Measurements from ENCODE around the genes PPM1K and MMRN1.

DNA sequence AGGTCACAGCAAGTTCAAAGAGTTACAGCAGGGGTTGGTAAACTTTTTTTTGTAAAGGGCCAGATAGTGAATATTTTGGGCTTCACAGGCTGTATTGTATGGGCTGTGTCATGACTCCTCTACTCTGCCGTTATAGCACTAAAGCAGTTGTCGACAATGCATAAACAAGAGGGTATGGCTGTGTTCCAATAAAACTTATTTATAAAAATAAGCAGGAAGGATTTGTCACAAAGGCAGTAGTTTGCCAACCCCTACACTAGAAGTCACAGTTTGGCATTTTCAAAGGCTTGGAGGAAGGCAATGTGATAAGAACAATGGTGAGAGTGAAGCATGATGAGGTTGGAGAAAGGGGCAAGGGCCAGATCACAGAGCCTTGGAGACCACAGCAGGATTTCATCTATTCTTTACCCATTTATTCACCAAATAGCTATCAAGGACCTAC, 59.2 kb downstream of the PPM1K start:
- PRO-cap: no peak

DNA sequence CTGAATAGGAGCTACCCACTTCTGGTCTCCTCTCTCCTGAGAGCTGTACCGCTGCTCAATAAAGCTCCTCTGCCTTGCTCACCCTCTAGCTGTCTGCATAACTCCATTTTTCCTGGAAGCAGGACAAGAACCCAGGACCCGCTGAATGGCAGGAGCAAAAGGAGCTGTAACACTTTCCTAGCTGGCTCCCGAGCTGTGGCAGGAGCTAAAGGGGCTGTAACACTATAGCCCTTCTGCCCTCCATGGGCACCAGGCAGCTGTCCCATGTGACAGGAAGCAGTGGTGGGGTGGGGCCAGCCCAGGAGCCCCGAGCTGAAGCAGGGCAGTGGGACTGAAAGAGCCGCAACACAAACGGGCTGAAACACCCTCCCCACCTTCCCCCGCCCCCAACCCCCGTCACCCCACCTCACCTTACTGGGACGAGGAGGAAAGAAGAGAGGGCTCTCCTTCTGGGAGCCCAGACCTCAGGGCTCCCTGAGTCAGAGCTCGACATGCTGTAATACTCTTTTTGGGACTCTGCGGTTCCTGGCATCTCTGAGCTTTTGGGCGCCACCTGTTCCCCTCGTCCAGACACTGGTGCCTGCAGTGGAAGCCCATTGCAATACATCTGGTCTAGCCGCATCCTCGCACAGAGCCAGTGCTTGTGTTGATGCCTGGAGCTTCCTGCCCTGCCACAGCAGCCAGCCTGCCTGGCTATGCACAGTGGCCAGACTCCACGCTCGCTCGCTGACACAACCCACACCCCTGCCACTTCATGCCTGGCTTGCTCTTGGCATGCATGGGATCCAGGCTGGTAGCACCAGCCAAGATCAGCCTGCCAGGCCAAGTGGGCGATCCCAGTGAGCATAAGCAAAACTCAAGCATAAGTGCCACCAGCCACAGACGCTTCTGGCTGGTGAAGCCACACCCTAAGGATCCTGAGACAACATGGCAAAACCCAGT, 39.3 kb downstream of the PPM1K start:
- PRO-cap: no peak

DNA sequence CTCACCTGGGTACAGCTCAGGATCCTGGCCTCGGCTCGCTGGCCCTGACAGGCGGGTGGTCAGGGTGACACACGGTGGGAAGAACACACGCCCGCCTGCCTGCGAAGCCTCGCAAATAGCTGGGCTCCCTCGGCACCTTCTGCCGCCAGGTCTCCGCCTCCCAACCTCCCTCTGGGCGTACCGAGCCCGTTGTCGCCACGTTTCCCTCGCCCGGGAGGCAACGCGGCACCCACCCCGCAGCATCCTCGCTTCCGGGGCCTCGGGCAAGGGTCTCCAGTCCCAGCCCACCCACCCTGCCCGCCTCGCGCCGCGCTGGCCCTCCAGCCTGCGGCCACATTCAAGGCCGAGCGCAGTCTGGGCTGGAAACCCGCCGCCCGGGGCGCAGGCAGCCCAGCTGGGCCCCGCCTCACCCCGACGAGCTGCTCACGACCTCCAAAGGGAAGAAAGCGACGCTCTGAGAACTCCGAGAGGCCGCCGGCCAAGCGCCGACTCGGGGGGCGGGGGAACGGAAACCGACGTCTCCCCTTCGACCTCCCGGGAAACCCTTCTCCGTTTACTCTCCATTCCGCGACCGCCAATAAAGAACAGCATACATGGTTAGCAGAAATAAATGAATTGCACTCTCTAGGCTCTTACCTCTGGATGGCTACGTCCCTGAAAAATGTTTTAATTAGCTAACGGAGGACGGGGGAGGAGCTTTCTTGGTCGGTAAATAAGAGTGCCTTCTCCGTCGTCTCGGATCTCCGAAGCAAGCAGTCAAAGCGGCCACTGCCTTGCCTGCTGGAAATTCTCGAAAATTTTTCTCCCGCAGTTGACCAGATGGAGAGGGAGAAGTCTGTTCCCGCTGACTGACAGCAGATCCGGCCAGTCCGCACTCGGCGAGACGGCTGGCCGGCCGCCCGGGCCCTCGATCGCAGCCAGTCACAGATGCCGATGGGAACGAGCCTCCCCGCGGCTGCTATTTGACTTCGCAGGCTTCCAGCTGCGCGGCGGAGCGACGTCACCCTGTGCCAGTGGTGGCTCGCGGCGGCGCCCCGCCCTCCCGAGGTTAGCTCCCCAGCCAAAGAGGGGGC, at the start of gene PPM1K:
Gene PPM1K (minus strand): TSS at position 792 of the 1,073 bp plus-strand sequence.
- PRO-cap: bidirectional peak, plus-strand start at position 198 of the sequence, minus-strand start at position 173 of the sequence; bidirectional peak, plus-strand start at position 488 of the sequence, minus-strand start at position 492 of the sequence; bidirectional peak, plus-strand start at position 740 of the sequence, minus-strand start at position 792 of the sequence; bidirectional peak, plus-strand start outside the sequence, minus-strand start at position 935 of the sequence

- PRO-cap: no peak
Observed at GRCh38 chr4:88285056-88285752, 843 bp upstream of the PPM1K start.

- PRO-cap: no peak
Observed at GRCh38 chr4:88370371-88370799, 8.3 kb upstream of the HERC6 start.

GRCh38 chr4:88605614-88606413, 13.5 kb downstream of the HERC3 start:
- PRO-cap: no peak

GRCh38 chr4:88727542-88728289, 30.1 kb upstream of the NAP1L5 start:
- PRO-cap: no peak

DNA sequence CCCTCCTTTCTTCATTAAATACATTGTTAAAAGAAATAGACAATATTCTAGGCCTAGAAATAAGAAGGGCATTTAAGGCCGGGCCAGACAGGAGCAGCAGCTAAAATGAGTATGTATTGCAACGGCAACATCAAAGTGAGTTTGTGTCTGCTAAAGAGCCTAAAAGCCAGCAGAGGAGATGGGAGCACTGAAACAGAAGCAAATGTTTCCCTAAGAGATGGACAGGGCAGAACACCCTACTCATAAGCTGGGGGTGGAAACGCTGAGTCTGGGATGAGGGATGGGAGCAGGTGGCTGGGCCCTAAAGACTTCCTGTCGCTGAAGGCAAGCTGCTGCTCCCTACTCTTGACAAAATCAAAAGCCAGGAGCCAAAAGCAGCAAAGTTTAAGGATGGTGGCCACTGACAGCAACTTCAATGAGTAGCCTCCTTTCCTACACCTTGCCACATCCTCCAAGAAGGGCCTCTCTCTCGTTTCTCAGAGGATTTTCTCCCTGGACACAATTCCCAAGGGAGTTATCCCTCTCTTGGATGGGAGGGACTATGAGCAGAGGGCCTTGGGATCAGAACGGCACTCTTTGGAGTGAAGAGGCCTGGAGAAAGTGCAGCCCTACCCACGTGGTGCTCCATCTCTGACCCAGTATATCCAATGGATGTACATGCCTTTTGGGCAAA, 40.6 kb upstream of the NAP1L5 start:
- PRO-cap: no peak

- PRO-cap: no peak
Observed at GRCh38 chr4:88772950-88773571, 75.4 kb upstream of the NAP1L5 start.

GRCh38 chr4:88816458-88816894, 118.8 kb upstream of the NAP1L5 start:
- PRO-cap: no peak

DNA sequence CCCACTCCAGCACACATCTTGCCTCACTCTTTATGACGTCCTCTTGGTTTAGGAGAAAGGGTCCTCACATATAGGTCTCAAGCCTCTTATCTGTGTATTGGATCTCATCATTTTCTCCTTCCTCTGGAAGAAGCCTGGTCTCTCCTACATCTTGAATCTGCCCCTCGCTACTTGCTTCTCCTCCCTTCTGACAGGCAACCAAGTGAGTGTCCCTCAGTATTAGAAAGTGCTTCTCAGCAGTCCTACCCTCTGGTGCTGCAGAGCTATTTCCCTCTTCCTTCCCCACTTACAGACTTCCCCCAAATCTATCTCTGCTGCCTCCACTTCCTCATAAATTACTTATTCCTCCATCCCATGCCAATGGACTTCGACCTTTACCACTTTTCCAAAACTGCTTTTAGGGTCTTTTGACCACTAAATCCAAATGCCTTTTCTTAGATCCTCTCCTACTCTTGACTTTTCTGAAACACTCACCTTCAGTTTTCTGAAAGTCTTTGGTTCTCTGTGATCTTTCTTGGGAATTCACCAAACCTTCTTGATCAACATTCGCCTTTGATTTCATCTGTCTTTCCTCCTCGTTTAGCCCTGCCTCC, 129.2 kb upstream of the NAP1L5 start:
- PRO-cap: no peak

DNA sequence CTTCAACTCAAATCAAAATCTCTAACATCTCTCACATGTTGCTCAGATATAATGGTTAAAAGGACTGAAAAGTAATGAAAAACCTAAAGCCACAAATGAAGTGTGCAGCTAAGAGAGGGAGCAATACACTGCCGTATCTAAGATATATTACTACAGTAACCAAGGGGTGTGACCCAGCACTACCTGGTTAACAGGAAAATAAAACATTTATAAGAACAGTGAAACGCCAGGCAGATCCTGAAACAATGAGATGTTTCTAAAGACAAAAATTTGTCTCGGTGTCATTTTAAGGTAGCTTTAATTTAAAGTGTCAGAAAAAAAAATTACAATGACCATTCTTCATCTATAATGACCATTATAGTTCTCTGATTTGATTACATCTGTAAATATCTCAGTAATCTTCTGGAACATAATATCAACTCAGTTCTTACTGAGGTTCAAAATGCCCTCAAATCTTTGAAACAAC, 27.2 kb downstream of the FAM13A start:
- PRO-cap: no peak

DNA sequence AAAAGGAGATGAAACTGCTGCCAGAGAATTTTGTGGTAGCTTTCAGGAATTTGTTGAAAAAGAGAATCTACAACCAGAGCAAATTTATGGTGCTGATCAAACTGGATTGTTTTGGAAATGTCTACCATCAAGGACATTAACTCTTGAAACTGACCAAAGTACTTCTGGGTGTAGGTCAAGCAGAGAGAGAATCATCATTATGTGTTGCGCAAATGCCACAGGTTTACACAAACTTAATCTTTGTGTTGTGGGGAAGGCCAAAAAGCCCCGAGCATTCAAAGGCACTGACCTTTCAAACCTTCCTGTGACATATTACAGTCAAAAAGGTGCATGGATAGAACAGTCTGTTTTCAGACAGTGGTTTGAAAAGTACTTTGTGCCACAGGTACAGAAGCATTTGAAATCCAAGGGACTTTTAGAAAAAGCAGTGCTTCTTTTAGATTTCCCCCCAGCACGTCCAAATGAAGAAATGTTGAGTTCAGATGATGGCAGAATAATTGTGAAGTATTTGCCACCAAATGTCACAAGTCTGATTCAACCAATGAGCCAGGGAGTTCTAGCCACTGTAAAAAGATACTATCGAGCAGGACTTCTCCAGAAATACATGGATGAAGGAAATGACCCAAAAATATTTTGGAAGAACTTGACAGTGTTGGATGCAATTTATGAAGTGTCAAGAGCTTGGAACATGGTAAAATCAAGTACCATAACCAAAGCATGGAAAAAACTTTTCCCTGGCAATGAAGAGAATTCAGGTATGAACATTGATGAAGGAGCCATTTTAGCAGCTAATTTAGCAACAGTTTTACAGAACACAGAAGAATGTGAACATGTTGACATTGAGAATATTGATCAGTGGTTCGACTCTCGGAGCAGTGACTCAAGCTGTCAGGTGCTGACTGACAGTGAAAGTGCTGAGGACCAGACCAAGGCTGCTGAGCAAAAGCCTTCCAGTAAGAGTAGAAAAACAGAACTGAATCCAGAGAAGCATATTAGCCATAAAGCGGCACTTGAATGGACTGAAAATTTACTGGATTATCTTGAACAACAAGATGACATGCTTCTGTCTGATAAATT, 2.4 kb downstream of the TIGD2 start:
- PRO-cap: no peak

GRCh38 chr4:89253745-89254473, 53.7 kb downstream of the GPRIN3 start:
- PRO-cap: no peak

GRCh38 chr4:89292999-89293641, 14.5 kb downstream of the GPRIN3 start:
- PRO-cap: no peak

GRCh38 chr4:89294517-89295059, 13.0 kb downstream of the GPRIN3 start:
- PRO-cap: no peak

- PRO-cap: no peak
Observed at GRCh38 chr4:89303142-89303669, 4.4 kb downstream of the GPRIN3 start.

DNA sequence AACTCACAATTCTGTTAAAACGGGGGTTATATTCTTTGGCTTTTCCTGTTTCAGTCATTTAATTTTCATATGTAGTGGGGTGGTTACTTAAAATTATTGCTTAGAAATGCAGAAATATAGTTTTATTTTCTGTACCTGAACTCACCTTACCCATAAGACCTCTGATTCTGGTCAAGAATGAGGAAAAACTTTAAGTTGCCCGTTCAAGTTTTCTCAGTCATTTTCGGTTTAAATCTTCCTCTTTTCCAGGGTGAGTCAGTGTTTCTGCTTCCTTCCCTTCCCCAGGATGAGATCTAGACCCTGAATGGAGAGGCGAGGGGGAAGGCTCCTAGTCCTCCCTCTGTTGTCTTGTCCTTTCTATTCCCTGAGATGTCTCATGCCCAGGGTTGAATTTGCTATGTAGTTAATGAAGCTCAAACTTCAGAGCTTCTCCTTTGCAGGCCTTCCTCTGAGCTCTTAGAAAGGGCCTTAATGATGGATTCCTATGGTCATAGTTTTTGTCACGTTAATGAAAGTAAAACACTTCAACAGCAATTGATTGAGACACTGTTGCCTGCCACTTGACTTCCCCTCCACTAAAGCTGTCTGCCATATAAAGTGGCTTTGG, 24.1 kb upstream of the GPRIN3 start:
- PRO-cap: unidirectional peak, plus-strand start at position 296 of the sequence

DNA sequence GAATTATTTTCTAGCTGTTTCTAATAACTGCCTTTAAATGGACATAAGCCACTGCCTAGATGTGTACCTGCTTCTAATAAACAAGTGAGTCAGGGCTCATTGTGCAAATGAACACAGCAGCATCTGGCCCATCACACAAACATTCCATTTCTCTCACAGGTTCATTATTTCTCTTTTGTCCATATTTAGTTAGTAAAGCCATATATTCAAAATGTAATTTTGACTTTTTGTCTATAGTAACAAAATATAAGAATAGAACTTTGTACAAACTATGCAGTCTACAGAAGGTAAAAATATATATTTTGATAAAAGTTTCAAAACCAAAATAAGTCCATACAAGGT, 242.5 kb upstream of the GPRIN3 start:
- PRO-cap: no peak

DNA sequence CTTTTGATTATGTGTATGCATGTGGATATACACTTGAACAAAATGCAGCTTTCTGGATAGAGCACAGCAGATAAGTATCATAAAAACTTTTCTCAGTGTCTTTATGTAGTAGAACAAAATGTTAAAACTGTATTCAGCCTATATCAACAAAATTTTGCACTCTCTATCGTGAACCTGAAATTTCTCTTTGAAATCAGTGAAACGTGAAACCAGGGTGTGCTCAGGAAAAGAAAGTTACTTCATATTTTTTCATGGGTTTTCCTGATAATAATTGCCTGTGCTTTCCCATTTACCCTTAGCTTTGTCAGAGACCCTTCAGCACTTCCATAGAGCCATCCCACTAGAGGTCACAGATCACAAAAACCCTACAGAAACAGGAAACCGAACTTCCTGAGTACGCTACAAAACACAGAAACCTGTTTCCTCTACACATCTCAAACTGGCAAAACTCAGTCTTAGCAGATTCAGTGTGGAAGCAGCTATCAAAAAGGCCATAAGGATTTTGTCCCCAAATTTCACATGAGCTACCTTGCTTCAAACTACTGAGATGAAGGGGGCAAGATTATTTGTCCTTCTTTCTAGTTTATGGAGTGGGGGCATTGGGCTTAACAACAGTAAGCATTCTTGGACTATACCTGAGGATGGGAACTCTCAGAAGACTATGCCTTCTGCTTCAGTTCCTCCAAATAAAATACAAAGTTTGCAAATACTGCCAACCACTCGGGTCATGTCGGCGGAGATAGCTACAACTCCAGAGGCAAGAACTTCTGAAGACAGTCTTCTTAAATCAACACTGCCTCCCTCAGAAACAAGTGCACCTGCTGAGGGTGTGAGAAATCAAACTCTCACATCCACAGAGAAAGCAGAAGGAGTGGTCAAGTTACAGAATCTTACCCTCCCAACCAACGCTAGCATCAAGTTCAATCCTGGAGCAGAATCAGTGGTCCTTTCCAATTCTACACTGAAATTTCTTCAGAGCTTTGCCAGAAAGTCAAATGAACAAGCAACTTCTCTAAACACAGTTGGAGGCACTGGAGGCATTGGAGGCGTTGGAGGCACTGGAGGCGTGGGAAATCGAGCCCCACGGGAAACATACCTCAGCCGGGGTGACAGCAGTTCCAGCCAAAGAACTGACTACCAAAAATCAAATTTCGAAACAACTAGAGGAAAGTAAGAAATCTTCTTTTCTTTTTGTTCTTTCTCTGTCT, at the start of gene MMRN1:
Gene MMRN1 (plus strand): TSS at position 430 of the 1,208 bp plus-strand sequence.
- PRO-cap: unidirectional peak, plus-strand start at position 461 of the sequence

All from left lung (tissue), 1 donor.